ENCODE measurements around a stretch of chr1.

DNA sequence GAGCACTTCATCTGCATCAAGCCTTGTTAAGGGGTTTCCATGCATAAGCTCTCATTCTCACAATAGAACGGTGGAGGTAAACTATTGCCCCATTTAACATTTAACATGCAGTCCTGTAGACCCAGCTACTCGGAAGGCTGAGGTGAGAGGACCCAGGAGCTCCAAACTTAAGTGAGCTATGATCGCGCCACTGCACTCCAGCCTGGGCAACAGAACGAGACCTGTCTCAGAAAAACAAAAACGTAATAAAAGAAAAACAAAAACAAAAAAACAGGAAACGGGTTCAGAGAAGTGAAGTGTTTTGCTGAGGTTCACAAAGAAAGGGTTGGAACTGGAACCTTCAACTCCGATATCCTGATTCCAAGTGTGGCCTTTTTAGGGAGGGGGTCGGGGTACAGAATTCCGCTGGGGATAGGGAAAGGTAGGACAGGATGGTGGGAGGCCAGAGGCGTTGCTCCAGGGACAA, 11.6 kb upstream of the SESN2 start:
- RAMPAGE, long total RNA: no peak
- RRBS: no CpG with 5 or more reads among the region's 11 CpGs

DNA sequence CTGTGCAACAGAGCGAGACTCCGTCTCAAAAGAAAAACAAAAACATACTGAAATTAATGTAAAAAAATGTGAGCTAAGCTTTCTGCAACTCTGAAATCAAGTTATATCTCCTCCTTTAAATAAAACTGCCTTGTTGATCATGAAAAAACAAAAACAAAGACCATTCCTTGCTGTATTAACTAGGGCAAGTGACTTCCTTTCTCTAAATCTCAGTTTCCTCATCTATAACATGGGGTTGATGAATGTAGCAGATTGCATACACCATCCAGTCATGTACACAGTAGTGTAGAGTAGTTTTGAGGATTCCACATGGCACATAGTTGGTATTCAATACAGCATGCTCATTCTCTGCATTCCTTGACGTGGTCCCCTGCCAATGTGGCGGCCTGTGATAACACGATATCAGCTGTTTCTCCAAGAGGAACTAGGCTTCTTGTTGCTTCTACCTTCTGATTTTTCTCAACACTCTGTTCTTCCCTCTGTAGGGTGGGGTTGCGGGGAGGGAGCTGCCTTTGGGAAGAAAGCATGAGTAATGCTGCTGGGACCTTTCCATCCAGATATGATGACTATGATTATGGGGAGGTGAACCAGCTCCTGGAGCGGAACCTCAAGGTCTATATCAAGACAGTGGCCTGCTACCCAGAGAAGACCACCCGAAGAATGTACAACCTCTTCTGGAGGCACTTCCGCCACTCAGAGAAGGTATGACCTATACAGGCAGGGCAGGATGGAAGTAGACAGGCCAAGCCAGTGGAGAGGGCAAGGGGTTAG, 19.4 kb downstream of the SESN2 start:
- RAMPAGE, long total RNA: no peak
- RRBS: no CpG with 5 or more reads among the region's 9 CpGs

- RAMPAGE, long total RNA: no peak
- RRBS: no CpG with 5 or more reads among the region's 6 CpGs
Measured at GRCh38 chr1:28313841-28314495, 14.9 kb upstream of the MED18 start.

DNA sequence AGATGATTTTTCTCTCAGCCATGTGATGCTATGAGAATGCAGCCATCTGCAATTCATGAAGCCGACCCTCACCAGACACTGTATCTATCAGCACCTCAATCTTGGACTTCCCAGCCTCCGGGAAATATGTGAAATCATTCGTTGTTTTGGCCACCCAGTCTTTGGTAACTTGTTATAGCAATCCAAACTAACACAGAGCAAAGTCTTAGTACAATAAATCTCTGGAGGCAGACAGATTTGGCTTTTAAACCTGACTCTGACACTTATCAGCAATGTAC, 5.2 kb upstream of the MED18 start:
- RAMPAGE, long total RNA: no peak
- RRBS: no CpG with 5 or more reads among the region's 3 CpGs

DNA sequence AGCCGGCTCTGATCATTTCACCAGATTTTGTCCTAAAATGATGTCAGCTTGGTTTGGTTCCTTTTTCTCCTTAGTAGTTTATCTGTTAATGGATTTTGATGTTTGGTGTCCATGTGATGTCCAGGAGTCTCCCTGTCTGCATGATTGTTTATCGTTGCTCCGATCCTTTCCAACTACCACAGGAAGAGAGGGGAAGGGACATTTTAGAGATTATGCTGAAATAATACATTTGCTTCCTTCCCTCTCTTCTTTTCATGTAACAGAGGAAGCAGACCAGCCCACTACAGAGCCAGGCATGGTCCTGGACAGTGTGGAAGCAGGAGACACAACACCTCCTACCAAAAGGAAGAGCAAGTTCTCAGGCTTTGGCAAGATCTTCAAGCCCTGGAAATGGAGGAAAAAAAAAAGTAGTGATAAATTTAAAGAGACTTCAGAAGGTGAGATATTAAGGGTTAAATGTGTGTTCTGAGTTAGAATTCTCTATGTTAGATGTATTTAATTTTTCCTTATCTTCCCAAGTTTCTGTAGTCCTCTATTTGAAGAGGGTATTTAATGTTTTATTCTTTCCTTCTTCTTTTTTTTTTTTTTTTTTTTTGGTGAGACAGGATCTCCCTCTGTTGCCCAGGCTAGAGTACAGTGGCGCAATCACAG, 46.9 kb upstream of the RCC1 start:
- RAMPAGE, long total RNA: no peak
- RRBS: no CpG with 5 or more reads among the region's 4 CpGs

- RAMPAGE, long total RNA: no peak
- RRBS: no CpG with 5 or more reads among the region's 15 CpGs
Measured at GRCh38 chr1:28505311-28505624, 575 bp upstream of the RCC1 start.

DNA sequence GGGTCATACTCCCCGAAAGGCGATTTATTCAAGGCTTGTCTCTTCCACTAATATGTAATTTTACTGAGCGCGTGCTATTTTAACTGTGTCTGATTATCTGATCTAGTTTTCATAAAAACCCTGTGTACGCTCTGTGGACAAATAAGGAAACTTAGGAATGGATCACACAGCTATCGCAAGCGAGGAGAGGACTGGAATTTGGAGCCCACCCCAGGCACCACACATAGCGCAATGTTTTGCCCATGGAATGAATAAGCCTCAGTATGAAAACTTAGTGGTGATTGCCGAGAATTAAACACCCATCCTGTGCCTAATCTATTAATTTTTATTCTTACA, 9.8 kb upstream of the RAB42 start:
- RAMPAGE, long total RNA: no peak
- RRBS: no CpG with 5 or more reads among the region's 9 CpGs

DNA sequence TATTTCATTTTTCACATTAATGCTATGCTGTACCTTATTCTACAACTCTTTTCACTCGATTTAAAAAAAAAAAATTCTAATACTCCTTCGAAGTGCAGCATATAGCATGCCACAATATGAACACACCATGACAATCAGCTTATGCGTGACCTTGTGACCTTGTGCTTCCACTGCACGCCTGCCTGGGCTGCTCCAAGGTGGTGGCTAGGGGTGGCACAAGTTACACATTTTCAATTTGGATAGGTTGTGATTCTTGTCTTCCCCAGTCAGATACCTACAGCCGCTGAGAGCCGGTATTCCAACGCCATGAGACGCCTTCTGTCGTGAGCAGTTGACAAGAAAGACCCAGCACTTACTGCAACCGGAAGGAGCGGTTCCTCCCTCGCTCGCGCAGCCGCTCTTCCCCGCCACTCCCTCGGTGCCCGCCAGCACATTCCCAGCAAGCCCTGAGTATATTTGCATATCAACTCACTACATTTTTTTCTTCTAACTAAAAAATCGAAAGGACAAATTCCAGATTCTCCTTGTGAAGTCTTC, 5.1 kb upstream of the TAF12 start:
- RAMPAGE, long total RNA: no peak
- RRBS: 2% methylated on average over 5 of the region's 19 CpGs

- RAMPAGE, long total RNA: no peak
- RRBS: no CpG with 5 or more reads among the region's 4 CpGs
Measured at GRCh38 chr1:28773097-28773768, 36.5 kb downstream of the YTHDF2 start.

GRCh38 chr1:28898869-28899303, 15.5 kb upstream of the EPB41 start:
- RAMPAGE, long total RNA: no peak
- RRBS: no CpG with 5 or more reads among the region's 6 CpGs

DNA sequence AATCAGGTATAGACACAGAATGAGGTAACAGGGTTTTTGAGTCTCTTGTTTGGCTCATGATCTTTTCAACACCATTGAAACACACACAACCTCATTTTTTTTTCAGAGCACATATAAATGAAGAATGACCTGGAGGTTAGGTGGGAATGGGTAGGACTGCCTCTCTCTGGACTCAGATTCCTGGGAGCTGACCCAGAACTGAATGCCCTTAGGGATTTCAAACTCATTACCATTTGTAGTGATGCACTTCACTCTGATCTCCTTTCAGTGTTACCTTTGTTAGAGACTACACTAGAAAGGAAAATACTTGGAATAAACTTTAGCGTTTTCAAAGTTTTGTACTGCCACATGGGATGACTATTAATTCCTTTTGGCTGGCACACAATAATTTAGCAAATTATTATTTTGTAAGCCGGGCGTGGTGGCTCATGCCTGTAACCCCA, 51.1 kb downstream of the EPB41 start:
- RAMPAGE, long total RNA: no peak
- RRBS: no CpG with 5 or more reads among the region's 3 CpGs

- RAMPAGE, long total RNA: no peak
- RRBS: no CpG with 5 or more reads among the region's 1 CpG
Measured at GRCh38 chr1:29083217-29083474, 40.6 kb downstream of the TMEM200B start.

DNA sequence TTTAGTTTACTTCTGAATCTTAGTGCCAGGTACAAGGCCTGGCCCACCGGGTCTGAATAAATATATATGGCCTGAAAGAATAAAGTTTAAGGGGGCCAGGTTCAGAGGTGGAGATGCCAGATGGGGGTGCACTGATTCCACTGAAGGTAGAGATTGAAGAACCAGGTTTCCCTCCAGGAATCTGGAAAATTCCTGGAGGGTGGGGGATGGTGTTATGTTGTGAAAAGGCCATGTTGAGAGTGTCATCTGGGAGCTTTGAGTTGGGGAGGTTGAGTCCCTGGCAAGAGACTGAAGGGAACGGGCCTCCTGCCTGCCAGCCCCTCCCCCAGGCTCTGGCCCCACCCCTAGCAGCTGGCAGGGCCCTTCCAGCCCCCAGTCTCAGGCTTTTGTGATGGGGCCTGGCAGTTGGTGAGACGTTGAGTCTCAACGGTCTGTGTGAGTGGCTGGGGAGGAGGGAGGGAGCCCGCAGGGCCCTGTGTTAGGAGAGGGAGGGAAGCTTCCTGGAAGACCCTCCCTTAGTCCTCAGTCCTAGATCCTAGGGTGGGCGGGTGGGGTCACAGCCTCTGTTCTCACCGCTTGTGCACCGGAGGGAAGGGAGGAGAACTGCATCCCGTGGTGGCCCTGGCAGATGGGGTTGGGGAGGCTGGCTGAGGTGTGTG, 4.1 kb downstream of the PTPRU start:
- RAMPAGE, long total RNA: no peak
- RRBS: no CpG with 5 or more reads among the region's 9 CpGs

DNA sequence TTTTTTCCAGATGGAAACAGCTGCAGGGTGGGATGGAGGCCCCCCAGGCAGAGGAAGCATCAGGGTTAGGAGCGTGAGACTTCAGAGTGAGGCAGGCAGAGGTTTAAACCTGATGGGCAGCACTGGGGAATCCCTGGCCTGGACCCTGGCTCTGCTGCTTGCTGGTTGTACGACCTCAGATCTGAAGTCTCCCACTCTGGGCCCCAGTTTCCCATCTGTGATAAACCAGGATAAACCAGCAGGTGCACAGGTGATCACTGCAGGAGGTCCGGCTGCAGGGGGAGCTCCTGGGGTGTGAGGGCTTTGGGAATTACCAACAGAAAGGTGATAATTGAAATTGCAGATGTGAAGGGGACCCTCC, 237.7 kb downstream of the MATN1 start:
- RAMPAGE, long total RNA: no peak
- RRBS: no CpG with 5 or more reads among the region's 3 CpGs

GRCh38 chr1:30525924-30526585, 197.3 kb downstream of the MATN1 start:
- RAMPAGE, long total RNA: no peak
- RRBS: no CpG with 5 or more reads among the region's 10 CpGs

- RAMPAGE, long total RNA: no peak
- RRBS: 25% methylated on average over 4 of the region's 12 CpGs
Measured at GRCh38 chr1:30663510-30664026, 59.8 kb downstream of the MATN1 start.

GRCh38 chr1:30730924-30731218, 7.5 kb upstream of the MATN1 start:
- RAMPAGE, long total RNA: no peak
- RRBS: no CpG with 5 or more reads among the region's 3 CpGs

DNA sequence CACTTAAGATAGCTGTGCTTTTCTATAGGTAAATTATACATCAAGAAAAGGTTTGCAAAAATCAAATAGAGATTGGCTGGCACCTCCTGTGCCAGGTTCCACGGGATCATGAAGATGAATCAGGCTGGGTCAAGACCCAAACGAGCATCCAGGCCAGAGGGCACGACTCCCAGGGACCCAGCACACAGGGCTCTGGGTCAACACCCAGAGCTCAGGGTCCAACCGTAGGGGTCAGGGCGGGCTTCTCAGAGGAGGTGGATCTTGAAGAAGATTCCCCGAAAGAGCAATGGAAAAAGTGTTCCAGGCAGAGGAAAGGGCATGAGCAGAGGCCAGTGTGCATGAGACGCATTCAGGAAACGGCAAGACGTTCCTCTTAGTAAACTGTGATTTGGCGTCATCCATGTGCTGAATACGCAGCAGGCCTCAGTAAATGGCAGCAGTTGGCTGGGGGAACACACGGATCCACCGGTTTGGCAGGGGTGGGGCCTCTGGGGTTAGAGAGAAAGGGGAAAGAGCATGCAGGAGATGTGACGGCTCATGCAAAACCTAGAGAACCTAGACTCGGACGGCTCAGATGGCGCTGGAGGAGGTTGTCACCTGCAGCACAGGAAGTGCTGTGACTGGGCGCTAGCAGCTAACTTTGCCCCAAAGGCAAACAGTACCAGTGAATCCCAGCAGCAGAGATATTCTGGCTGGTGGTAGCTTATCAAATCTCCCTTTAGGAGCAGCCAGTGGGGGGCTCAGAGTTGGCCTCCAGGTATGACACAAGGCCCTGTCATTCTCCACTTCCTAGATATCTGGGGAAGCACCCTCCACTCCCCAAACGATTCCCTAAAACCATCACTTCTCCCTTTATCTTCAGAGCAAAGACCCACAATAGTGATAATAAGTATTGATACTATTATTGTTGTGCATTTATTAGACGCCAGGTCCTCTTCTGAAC, 7.9 kb downstream of the LAPTM5 start:
- RAMPAGE, long total RNA: no peak
- RRBS: no CpG with 5 or more reads among the region's 20 CpGs

GRCh38 chr1:30750388-30751185, 7.0 kb downstream of the LAPTM5 start:
- RAMPAGE, long total RNA: no peak
- RRBS: no CpG with 5 or more reads among the region's 17 CpGs

DNA sequence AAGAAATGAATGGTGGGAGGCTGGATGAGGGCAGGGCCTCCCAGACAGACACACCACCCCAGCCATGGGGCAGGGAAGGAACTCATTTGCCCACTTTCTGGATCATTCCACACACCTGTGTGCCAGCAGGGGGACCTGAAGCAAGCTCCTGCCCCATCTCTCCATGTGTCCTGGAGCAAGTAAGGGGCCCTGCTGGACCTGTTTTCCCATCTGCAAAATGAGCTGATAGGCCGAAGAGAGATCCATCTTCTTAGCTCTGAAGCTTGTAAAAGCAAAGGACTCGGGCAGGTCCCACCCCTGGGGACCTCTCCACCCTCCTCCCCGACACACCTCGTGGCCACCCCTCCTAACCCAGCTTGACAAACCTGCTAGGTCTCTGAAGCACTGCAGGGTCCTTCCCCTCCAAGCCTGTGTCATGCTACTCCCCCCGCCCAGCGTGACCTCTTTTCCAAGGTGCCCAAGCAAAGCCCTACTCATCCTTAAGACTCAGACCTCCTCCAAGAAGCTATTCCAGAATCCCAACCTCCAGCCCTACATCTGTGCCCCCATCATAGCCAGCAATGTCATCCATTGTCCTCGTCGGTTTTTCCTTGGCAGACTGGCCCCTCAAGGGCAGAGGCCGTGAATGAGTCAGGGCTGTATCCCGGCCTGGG, 5.4 kb downstream of the LAPTM5 start:
- RAMPAGE, long total RNA: no peak
- RRBS: no CpG with 5 or more reads among the region's 10 CpGs

Measured in epithelial cell of alveolus of lung (primary cell).